Measurements from ENCODE around the gene SLC35C2.

- RRBS: no CpG with 5 or more reads among the region's 13 CpGs
Observed at GRCh38 chr20:45366821-45367660, 4.1 kb downstream of the SYS1 start.

DNA sequence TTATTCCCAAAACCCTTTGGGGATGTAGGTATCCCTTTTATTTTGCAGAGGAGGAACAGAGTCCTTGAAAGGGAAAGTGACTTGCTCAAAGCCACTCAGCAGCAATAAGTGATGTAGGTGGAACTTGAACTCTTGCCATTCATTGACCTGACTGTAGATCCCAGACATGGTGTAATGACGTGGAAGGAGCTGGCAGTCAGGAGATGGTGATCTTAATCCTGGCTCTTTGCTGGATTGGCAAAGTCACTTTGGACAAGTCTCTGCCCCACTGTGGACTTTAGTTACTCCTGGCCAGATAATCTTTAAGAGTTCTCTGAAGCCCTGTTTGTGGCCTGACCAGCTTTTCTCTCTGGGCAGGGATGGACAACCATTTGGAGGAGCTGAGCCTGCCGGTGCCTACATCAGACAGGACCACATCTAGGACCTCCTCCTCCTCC is 1.5 kb downstream of the DBNDD2 start:
- RRBS: no CpG with 5 or more reads among the region's 2 CpGs

GRCh38 chr20:45467871-45468491 is 1.6 kb upstream of the WFDC2 start:
- RRBS: no CpG with 5 or more reads among the region's 3 CpGs

DNA sequence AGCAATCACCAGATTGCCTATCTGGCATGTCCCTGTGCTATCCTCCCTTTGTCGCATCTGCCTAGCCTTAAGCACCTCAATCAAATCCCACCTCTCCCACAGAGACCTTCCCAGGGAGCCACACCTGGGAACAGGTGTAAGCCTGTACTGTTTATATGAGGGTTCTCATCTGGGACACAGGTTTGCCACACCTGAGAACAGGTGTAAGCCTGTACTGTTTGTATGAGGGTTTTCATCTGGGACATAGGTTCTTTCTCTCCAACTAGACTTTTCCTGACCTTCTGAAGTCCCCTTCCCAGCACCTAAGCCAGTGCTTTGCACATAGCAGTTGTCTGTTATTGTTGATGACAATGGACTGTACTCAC is 16.6 kb downstream of the WFDC3 start:
- RRBS: no CpG with 5 or more reads among the region's 1 CpG

GRCh38 chr20:45812799-45813502 is 507 bp downstream of the UBE2C start:
- RRBS: 0% methylated on average over 1 of the region's 27 CpGs

DNA sequence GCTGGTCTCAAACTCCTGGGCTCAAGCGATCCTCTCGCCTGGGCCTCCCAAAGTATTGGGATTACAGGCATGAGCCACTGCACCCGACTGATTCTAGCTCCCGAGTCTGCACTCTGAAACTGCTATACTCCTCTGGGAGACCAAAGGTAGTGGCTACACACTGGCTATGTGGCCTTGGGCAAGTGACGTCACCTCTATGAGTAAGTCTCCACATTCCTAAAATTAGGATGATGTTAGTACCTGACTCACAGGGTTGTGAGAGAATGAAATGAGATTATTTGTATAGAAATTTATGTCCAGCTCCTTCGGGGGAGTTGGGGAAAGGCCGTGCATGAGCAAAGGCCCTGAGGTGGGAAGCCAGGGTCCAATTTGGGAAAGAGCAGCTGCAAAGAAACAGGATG is 6.3 kb downstream of the PLTP start:
- RRBS: no CpG with 5 or more reads among the region's 7 CpGs

DNA sequence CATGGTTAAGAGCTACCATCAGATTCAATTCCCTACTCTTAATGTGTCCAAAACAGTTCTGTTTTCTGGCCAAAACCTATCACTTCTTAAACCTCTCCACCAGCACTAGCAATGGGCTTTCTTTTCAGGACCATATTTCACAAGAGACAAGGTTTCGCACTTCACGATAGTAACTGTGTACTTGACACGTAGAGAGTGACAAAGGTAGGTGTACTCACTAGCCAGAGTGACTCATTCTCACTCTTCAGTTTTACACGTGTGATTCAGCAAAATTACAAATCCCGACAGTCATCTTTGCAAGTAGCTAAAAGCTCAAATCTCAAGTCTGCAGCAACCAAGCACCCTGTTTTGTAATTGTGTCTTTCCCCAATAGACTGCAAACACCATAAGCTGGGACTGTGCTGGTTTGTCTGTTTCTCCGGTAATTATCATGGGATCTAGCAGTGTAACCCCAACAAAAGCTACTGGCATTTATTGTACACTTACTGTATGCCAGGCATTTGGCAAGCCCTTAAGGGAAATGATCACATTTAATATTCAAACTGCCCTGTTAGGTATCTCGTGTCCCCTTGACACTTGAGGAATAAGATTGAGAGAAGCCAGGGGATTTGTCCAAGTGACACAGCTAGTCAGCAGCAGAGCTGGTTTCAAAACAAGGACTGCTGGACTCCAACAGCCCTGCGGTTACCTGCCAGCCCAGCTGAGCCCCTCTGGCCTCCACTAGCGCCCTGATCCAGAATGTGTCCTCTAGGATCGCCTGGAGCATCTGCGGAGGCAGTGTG is 9.8 kb downstream of the PCIF1 start:
- RRBS: no CpG with 5 or more reads among the region's 11 CpGs

GRCh38 chr20:45945274-45946055 is 11.0 kb downstream of the PCIF1 start:
- RRBS: 91% methylated on average over 5 of the region's 23 CpGs

DNA sequence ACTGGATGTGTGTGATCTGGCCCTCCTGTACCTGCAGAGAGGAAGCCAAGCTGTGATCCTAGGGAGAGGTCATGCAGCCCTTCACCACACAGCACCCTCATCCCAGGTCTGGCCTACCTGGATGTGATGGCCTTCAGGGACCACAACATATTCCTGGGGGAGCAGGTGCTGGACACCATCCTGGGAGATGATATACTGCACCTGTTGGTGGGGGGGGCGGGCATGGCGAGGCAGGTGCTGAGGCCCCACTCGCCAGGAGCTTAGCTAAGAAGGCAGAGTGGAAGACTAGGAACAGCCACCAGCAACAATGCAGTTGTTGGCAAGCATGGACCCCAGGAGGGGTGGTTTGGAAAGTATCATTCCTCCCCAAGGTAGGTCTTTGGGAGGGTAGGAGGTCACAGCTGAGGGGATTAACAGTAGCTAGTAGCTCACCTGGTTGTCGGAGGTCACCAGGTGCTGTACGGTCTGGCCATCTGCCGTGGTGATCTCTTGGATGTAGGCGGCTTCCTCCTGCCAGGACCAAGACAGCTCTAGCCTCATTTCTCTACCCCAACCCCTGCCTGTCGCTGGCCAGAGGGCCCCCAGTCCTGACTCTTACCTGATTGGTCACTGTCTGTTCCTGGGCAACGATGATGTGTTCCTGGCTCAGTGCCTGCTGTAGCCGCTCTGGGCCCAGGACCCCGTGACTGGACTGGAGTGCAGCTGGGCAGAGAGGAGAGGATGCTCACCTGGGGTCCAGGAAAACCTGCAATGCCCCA is 15.1 kb downstream of the PCIF1 start:
- RRBS: no CpG with 5 or more reads among the region's 11 CpGs

DNA sequence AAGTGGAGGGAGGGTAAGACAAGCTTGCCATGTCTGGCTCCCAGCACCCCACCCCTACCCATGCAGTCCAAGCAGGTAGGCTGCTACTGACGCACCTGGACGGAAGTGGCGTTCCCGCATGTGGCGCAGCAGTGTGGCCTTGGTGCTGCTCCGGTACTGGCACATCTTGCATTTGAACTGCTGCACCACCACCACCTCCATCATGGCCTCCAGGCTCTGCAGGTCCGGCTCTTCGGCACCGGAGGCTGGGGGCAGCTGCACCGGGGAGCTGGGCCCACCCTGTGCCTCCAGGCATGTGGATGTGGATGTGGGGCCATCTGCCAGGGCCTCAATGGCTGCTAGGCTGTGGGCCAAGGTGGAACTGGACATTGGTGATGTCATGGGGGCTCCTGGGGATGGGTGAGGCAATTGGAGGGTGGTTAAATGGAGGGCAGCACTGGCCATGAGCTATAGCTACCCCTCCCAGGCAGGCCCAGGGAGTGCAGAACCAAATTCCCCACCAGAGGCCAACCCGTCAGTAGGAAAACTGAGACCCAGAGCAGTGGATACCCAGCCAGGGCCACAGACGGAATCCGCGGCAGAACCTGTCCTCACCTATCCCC is 4.3 kb downstream of the ZNF335 start:
- RRBS: 88% methylated on average over 2 of the region's 14 CpGs

GRCh38 chr20:46021309-46022423 is 7.3 kb upstream of the SLC12A5 start:
- RRBS: 1% methylated on average over 17 of the region's 72 CpGs

DNA sequence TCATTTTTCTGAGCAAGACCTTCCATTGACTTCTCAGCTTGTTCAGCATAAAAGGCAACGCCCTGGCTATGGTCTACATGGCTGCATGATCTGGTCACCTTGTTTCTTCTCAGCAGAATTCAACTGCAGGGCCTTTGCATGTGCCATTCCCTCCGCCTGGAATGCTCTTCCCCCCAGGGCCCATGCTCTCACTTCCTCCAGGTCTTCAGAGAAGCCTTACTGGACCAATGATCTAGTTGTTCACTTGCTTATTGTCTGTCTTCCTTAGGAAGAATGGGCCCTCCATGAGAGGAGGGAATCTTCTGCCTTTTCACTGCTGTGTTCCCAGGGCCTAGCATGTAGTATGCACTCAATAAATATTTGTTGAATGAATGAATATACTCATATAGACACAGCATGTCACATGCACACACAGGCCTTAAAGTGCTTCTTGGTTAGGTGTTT is 69.4 kb downstream of the CDH22 start:
- RRBS: no CpG with 5 or more reads among the region's 2 CpGs

DNA sequence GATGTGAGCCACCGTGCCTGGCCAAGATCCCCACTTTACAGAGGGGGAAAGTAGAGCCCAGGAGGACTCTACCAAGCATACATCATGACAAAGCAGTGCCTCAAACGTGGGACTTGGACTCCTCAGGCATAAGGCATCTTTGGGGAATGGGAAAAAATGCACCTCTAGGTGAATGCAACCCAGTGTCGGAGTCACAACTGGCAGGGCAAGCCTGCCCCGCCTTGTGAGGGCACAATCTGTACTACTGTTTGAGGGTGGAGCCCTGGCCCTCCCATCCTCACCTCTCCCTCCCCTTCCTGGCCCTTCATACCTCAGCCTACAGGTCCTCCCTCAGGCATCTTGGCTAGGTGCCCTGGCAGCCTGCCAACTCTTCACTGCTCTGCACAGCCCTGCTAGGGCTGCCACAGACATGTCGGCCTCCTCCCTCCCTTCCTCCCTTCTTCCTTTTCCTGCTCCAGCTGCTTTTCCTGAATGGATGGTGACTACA is 53.0 kb downstream of the CDH22 start:
- RRBS: no CpG with 5 or more reads among the region's 5 CpGs

DNA sequence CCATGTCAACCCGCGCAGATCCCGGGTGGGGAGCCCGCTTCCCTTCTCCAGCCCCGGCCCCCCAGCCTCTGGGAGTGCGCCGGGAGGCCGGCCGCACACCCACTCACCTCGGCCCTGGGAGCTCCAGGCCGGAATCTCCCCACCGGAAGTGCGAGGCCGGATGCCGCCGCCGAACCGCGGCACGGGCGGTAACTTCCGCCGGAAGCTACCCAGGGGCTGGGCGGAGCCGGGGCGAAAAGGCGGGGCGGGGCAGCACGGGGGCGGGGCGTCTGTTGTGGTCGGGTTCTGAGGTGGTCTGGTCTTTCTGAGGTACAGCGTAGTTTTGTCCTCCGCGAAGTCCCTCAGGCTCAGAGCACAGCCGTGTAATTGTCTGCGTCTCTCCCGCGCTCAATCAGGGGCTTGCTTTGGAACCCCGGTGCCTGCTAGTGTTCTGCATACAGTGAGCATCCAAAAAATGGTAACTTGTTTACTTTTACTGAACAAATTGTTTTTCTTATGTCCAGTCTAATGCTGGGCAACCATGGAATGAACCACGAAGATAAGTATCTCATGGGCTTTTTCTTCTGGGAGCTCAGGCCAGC is at the start of gene SLC35C2:
Gene SLC35C2, minus strand, starts transcription at position 162 of the 581 bp plus-strand sequence.
- RRBS: 2% methylated on average over 17 of the region's 41 CpGs

GRCh38 chr20:46379612-46380100 is 15.4 kb upstream of the SLC35C2 start:
- RRBS: 98% methylated on average over 2 of the region's 5 CpGs

GRCh38 chr20:46410755-46411087 is 4.3 kb upstream of the ELMO2 start:
- RRBS: 0% methylated on average over 1 of the region's 9 CpGs

GRCh38 chr20:46811165-46811823 is 83.3 kb upstream of the EYA2 start:
- RRBS: 15% methylated on average over 22 of the region's 52 CpGs

- RRBS: no CpG with 5 or more reads among the region's 29 CpGs
Observed at GRCh38 chr20:47210270-47211451, 145.8 kb downstream of the ZMYND8 start.

DNA sequence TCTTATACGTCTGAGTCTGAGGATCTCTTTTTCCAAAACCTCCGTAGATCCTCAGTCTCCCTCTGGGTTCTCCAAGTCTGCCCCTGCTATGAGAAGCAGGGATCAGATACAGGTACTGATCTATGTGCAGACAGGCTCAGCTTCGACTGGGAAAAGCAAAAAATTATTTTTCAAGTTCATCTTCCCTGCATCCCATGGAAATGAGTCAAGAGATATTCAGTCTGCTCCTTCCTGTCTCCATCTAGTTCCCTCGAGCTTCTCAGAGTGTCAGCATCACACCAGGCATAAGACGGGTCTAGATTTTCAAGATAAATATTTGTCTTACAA is 30.0 kb downstream of the ZMYND8 start:
- RRBS: no CpG with 5 or more reads among the region's 5 CpGs